Left colon (tissue), 1 donor: ENCODE results near the genes TRIM38, H3C3, HFE, H2BC4 and H1-4.

DNA sequence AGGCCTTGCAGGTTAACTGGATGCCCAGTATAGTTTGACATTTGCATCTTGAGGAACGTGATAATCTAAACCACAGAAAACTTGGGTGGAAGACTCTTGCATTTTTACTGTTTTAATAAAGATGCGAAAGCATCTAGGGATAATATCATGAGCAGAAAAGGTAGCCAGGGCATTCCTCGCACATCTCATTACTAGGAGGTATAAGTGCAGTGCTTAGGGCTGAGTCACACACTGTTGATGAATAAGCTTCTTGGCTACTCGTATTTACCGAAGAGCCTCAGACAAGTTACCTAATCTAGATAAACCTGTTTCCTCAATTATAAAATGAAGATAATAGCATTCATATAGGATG lies 708 bp upstream of the KIAA0319 start:
- PRO-cap, result no peak

- PRO-cap, result bidirectional peak, plus-strand start at chr6:24662561, minus-strand start at chr6:24662559
These were observed 4.2 kb downstream of the TDP2 start for GRCh38 chr6:24662206-24663128.

GRCh38 chr6:24702654-24703190 lies 16.2 kb downstream of the C6orf62 start:
- PRO-cap, result no peak

DNA sequence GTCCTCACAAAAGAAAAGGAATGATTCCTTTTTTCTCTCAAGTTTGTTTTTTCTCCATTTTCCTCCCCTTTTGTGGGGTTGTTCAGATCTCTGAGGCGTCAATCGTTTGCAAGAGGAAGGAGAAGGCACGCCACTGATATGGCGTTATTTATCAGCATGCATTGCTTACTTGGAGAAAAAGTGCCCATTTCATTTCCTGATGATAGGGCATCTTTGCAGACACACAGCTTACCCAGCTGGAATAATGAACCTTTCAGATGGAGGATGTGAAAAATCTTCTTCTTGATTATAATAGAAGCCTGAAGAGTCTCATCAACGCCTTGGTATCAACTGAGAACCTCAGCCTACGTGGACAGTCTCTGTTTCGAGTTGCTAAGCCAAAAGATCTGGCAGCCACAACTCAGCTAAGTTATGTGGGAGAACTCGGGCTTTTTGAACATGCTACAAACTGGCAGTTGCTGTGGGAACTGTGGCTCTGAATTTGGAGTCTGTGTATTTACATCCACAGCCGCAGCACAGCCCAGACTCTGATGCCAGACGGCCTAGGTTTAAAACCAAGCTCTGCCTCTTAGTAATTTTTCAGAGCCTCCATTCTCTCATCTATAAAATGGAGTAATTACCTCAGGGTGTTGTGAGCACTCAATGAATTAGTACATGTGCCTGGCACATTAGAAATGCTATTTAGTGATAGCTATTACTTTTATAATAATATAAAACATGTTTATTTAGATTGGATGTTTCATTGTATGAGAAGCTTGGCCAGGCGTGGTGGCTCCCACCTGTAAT lies 35.8 kb downstream of the RIPOR2 start:
- PRO-cap, result no peak

DNA sequence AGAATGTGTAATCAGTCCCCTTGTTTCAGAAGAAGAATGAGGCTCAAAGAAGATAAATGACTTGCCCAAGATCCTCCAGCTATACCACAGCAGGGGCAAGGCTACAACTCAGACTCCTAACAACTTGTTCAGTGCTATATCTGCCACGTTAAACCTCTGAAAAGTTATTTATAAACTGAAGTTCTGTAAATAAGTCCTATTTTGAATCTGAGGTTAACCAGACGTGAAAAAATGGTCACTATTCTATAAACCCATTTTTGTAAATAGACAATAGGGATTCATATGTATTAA lies 2.9 kb downstream of the RIPOR2 start:
- PRO-cap, result no peak

DNA sequence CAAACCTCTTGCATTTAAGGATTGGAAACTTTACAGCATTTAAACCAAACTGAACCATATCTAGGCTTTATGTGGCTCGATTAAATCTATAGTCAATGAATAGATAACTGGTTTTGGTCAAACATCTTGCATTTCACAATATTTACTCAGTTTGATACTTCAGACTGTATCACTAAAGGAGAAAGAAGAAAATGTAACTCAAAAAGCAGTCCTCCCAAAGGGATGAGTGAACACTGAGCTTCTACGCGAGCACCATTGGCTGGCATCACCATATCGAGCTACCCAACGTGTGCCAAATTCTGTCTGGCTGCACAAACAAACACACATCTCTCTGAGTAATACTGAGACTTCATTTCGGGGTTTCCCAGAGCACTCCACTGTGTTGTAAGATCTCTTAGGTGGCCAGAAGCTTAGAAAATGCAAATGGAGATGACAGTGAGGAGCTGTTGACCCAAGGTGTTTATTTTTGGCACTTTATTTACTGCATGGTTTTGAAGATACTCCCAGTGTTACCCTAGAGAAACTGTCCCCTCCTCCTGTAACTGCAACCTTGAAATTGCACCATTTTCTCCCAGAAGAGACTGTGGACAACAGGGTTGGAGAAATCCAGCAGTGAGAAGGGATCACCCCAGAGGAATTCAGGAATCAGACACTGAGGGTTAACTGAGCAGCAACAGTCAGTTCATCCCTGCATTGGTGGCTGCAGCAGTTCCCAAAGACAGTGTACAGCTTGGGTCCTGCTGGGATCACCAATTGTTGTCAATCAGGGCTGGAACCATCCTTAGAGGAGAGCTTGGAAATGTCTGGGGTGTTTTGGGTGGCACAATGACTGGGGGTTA lies 910 bp upstream of the RIPOR2 start:
- PRO-cap, result no peak

DNA sequence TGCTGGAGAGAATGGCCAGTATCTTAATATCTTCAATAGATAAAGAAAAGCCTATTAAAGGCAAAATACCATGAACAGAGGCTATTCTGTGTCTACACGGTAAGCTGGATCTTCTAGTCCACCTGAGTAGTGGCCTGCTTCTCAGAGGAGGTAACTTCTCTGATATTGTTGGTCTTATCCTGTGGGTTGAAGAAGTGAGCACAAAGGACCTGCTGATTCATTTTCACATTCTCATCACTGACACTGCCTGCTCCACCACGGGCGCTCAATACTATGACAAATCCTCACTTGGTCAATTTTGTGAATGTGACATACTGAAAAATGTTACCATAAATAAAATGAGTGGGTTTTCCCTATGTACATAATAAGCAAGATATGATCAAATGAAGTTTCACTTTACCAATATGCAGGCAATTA lies 71.4 kb upstream of the RIPOR2 start:
- PRO-cap, result no peak

GRCh38 chr6:25050068-25050981 lies 114.6 kb upstream of the RIPOR2 start:
- PRO-cap, result no peak

DNA sequence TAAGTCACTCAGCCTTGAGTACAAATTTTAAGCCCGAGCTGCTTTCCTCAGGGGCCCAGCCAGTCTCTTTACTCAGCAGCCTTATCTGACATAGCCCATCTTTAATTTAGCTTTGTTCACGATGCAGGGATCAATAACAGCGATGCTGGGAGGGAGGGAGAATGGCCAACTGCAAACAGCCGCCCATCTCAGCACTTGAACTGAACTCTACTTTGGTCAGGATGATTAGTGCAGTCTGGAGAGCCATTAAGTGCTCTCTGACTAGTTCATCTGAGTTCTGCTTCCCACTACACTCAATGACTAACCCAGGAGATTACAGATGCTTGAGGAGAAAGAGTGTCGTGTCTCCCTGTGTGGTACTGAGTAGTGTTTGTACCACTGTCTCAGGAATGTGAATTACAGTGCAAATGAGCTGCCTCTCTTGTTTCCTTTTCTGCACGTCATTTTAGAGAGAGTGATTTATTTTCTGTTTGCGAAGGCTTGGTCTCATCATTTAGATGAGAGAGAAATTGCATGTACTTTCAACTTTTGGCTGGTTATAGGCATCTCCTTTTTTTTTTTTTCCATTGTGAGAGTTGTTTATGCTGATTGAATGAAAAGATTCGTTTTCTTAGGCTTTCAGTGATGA lies 23.5 kb downstream of the CARMIL1 start:
- PRO-cap, result no peak

DNA sequence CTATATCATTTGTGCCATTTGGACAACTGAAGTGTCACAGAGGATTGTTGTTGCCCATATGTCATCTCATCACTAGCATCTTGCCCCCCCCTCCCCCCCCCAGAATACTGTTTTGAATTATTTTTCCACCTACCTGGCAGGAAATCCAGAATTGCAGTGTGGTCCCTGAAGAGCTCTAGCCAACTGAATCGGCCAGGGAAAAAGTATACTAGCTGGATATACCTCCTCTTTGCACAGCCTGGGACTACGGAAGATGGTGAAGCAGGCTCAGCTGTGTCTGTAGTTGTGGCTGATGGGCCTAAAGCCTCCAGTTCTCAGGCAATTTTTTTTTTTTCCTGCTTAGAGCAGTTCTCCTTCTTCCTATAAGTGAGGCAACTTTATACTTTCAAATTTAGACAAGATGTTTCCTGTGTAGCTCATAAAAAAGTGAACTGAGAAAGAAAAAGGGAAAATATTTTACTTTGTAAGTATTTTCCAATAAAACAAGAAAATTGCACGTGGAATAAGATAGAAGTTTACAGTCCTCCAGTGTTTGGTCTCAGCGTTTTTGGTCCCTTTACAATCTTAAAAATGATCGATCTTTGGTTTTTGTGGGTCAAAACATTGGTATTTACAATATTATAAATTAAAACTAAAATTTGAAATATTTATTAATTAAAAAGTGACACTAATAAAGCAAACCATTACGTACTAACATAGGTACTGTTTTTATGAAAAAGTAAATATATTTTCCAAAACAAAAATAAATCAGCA lies 172.9 kb downstream of the CARMIL1 start:
- PRO-cap, result unidirectional peak, minus-strand start at position 285 of the sequence

DNA sequence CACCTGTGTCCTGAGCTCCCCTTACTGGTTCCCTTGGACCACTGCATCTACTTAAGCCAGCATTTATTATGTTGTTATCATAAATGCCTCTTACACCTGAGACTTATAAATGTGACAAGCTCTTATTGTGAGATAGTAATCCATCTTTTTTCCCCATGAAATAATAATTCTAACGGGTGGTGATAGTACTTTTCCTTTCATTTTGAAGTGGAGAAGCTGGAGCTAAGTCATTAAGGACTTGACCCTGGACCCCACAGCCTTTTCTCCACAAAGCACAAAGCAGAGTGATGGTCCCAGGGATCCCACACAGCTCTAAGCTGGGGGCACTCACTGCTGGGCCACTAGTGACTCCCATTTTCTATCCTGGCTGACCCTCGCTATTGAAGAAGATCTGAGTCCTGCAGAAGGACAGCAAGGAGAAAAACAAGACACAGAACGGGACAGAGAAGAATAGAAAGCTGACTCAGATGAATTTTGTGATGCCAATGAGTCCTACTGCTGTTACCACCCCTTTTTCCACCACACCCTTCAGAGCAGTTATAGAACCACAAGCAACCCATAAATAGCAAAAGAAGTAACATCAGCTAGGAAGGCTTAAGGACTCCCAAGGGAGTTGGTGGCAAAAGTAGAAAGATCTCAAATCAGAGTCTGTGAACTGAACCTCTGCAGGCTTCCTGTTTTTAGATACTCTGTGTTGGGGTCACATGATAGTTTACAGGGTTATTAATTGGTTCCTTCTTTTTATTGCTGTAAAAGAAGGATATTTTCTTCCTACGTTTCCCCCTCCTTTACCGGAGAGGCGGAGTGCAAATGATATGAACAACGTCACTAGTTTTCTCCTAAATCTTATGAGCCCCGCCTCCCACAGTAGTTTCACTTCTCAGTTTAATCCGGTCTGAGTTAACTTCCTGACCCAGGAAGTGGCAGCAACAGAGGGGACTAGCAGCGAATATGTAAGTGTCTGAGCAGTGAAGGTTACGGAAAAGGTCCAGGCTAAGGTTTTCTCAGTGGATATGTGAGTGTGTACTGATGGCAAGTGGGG lies at the start of gene TRIM38:
TRIM38 (plus strand) TSS at position 900 of the 1,042 bp plus-strand sequence.
- PRO-cap, result bidirectional peak, plus-strand start at position 929 of the sequence, minus-strand start at position 790 of the sequence

DNA sequence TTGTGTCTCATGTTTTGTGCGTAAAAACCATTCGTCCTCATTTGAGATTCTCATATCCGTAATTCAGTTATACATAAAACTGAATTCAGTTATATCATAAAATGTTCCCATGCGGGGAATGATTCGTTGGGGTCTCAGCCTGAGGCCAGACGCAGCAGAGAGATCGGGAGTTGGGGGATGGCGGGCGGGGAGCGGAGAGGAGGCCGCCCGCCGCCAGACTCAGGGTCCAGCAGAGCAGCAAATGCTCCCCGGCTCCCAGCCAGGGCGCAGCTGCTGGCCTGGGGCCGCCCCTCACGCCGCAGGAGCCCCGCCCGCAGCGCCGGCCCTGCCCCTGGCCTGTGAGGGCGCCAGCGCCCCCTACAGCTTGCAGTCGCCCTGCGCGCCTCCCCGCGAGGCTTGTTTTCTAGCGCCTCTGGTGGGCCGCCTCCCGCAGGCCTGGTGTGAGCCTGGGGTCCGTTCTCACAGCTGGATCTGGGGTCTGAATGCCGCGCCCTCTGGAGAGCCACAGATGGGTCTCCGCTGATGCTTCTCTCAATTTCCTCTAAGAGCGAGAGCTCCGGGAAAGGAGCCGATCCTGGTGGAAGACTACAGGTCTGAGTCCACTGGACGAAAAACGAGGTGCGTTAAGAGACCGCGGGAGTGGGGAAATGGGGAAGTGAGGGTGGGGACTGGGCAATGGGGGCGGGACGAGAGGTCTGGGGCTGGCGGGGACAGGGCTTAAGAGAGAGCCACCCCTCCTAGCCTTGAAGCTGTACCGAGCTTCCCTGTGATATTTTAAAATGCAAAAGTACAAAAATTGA lies 25.1 kb downstream of the H1-1 start:
- PRO-cap, result bidirectional peak, plus-strand start at position 436 of the sequence, minus-strand start at position 243 of the sequence; bidirectional peak, plus-strand start at position 689 of the sequence, minus-strand start at position 641 of the sequence

GRCh38 chr6:26030908-26031145 lies 1.1 kb downstream of the H3C2 start:
- PRO-cap, result no peak

GRCh38 chr6:26043793-26044912 lies 640 bp upstream of the H2BC3 start:
- PRO-cap, result bidirectional peak, plus-strand start at chr6:26043951, minus-strand start at chr6:26043700; unidirectional peak, plus-strand start at chr6:26044055; unidirectional peak, minus-strand start at chr6:26044580

DNA sequence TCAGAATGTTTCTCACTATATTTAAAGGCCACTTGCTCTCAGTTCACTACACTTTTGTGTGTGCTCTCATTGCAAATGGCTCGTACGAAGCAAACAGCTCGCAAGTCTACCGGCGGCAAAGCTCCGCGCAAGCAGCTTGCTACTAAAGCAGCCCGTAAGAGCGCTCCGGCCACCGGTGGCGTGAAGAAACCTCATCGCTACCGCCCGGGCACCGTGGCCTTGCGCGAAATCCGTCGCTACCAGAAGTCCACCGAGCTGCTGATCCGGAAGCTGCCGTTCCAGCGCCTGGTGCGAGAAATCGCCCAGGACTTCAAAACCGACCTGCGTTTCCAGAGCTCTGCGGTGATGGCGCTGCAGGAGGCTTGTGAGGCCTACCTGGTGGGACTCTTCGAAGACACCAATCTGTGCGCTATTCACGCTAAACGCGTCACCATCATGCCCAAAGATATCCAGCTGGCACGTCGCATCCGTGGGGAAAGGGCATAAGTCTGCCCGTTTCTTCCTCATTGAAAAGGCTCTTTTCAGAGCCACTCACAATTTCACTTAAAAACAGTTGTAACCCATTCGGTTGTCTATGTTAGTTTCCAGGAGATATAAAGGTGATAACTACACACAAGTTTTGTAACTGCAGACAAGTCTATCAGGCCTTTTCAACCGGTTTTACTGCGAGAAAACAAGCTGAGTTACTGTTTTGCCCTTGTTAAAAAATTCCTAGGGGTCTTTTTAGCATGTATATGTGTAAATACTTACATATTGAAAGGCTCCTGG lies at the start of gene H3C3:
H3C3 (plus strand) TSS at position 49 of the 768 bp plus-strand sequence.
- PRO-cap, result bidirectional peak, plus-strand start at position 51 of the sequence, minus-strand start outside the sequence; bidirectional peak, plus-strand start at position 470 of the sequence, minus-strand start at position 344 of the sequence

DNA sequence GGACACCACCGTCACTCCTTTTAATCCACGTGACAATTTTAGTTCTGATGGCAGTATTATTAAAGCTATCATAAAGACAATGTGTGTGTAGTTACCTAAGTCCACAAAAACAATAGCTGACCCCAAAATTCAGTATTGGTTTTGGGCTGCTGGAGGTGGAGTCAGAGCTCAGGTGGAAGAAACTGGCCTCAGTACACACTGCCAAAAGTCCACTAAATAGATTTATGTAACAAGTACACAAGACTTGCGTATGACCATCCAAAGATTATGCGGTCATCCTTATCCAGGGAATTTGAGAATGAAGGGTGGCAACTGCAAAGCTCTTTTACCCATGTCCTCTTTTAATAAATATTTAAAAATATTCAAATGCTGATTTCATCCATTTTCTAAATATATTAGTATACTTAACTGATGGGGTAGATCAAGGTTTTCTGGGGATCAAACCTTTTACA lies 946 bp downstream of the H3C3 start:
- PRO-cap, result no peak

DNA sequence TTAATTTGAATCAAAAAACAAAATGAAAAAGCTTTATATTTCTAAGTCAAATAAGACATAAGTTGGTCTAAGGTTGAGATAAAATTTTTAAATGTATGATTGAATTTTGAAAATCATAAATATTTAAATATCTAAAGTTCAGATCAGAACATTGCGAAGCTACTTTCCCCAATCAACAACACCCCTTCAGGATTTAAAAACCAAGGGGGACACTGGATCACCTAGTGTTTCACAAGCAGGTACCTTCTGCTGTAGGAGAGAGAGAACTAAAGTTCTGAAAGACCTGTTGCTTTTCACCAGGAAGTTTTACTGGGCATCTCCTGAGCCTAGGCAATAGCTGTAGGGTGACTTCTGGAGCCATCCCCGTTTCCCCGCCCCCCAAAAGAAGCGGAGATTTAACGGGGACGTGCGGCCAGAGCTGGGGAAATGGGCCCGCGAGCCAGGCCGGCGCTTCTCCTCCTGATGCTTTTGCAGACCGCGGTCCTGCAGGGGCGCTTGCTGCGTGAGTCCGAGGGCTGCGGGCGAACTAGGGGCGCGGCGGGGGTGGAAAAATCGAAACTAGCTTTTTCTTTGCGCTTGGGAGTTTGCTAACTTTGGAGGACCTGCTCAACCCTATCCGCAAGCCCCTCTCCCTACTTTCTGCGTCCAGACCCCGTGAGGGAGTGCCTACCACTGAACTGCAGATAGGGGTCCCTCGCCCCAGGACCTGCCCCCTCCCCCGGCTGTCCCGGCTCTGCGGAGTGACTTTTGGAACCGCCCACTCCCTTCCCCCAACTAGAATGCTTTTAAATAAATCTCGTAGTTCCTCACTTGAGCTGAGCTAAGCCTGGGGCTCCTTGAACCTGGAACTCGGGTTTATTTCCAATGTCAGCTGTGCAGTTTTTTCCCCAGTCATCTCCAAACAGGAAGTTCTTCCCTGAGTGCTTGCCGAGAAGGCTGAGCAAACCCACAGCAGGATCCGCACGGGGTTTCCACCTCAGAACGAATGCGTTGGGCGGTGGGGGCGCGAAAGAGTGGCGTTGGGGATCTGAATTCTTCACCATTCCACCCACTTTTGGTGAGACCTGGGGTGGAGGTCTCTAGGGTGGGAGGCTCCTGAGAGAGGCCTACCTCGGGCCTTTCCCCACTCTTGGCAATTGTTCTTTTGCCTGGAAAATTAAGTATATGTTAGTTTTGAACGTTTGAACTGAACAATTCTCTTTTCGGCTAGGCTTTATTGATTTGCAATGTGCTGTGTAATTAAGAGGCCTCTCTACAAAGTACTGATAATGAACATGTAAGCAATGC lies at the start of gene HFE:
HFE (plus strand) TSS at position 415 of the 1,287 bp plus-strand sequence.
- PRO-cap, result unidirectional peak, plus-strand start at position 415 of the sequence; bidirectional peak, plus-strand start at position 473 of the sequence, minus-strand start at position 470 of the sequence; bidirectional peak, plus-strand start at position 813 of the sequence, minus-strand start at position 735 of the sequence; bidirectional peak, plus-strand start at position 979 of the sequence, minus-strand start at position 903 of the sequence

DNA sequence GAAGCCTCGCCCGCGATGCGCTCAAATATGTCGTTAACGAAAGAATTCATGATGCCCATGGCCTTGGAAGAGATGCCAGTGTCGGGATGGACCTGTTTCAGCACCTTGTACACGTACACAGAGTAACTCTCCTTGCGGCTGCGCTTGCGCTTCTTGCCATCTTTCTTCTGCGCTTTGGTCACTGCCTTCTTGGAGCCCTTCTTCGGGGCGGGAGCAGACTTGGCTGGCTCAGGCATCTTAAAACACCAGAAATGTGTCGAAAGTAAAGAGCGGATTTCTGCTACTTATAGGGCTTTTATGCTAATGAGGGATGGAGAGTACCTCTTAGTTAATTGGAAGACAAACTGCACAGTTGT lies at the start of gene H2BC4:
H2BC4 (minus strand) TSS at position 258 of the 356 bp plus-strand sequence.
- PRO-cap, result bidirectional peak, plus-strand start outside the sequence, minus-strand start at position 168 of the sequence

DNA sequence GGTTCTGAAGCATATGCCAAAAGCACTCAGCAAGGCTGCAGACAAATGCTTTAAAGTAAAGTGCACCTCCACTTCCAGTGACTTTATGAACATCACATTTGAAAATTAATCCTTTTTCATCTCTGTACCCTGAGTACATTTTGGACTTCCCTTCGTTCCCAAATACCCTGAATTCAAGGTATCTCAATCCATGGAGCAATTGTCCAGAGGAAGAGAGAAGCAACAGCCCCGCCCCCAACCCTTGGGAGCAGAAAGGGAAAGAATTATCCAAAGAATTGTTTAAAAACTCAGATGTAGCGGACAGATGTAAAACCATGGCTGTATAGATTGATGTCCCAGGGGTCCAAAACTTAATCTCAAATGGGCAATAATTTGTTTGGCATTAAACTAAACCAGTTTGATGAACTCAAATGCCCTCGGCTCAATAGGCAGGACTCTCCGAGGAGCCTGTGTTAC lies 691 bp upstream of the H1-4 start:
- PRO-cap, result no peak

DNA sequence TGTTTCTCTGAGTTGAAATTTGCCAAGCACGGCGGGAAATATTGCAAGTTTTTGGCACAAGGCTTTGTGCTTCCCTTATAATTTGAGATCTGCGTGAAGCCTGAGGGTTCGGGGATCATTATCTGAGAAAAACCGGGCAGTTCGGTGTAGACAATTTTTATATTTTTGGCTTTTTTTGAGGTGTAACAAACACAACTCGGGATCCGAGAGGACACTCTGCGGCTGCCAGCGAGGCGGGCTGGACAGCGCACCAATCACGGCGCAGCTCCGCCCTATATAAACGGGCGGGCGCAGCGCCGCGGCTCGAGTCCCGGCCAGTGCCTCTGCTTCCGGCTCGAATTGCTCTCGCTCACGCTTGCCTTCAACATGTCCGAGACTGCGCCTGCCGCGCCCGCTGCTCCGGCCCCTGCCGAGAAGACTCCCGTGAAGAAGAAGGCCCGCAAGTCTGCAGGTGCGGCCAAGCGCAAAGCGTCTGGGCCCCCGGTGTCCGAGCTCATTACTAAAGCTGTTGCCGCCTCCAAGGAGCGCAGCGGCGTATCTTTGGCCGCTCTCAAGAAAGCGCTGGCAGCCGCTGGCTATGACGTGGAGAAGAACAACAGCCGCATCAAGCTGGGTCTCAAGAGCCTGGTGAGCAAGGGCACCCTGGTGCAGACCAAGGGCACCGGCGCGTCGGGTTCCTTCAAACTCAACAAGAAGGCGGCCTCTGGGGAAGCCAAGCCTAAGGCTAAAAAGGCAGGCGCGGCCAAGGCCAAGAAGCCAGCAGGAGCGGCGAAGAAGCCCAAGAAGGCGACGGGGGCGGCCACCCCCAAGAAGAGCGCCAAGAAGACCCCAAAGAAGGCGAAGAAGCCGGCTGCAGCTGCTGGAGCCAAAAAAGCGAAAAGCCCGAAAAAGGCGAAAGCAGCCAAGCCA lies at the start of gene H1-4:
H1-4 (plus strand) TSS at position 305 of the 909 bp plus-strand sequence.
- PRO-cap, result bidirectional peak, plus-strand start at position 306 of the sequence, minus-strand start at position 227 of the sequence